Omental fat pad (tissue), 4 donors: ENCODE results near the genes CCDC184, H1-7, DDX23, RHEBL1 and DNAJC22.

DNA sequence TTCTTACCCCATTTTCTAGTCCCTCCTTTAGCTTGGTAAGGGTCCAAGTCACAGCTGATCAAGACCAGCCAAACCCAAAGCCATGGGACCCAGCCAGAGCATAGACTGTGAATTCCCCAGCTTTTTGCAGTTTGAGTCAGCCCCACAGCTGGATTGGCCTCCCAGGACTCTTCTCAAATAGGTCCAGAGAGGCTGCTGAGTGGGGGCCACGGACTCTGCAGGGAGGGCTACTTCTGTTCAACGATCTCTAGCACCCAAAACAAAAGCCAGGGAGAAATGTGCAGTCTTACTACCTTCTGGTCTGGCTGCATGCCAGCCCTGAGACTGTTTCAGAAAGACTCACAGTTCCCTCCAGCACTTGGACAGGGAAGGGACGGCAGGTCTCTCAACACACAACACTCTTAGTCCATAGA is 1.6 kb downstream of the VDR start:
- PRO-cap: no peak
- RAMPAGE, long total RNA, 4 experiments: no peak in any of the 4 experiments

- PRO-cap: no peak
- RAMPAGE, long total RNA, 4 experiments: no peak in any of the 4 experiments
These were observed 2.2 kb downstream of the TMEM106C start for GRCh38 chr12:47965575-47966015.

GRCh38 chr12:48183393-48184280 is at the start of gene CCDC184:
Gene CCDC184 (plus strand): TSS chr12:48183644.
- PRO-cap: no peak
- RAMPAGE, long total RNA, 4 experiments: no peak in any of the 4 experiments

GRCh38 chr12:48328813-48328980 is at the start of gene H1-7:
Gene H1-7 (plus strand): TSS chr12:48328980.
- PRO-cap: no peak
- RAMPAGE, long total RNA, 4 experiments: no peak in any of the 4 experiments

- PRO-cap: no peak
- RAMPAGE, long total RNA, 4 experiments: no peak in any of the 4 experiments
These were observed 11.0 kb upstream of the KANSL2 start for GRCh38 chr12:48692990-48693435.

DNA sequence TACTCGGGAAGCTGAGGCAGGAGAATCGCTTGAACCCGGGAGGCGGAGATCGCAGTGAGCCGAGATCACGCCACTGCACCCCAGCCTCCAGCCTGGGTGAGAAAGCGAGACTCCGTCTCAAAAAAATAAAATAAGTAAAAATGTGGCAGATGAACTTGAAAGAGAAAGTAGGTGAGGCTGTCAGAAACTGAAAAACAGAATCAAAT is 708 bp upstream of the CCNT1 start:
- PRO-cap: no peak
- RAMPAGE, long total RNA, 4 experiments: no peak in any of the 4 experiments

DNA sequence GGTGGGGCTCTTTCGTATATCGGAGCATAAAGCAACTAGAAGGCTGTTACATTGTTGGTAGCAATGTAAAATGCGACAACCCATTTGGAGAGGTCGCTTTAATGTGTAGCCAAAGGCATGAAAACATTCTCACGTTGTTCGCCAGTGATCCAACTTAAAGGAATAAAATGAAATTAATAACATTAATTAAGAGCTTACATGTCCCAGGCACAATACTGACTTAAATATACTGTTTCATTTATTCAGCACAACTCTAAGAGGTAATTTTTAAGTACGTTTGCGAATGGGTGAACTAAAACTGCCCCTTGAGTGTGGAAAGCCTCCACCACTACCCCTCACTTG is 982 bp upstream of the CCNT1 start:
- PRO-cap: no peak
- RAMPAGE, long total RNA, 4 experiments: no peak in any of the 4 experiments

DNA sequence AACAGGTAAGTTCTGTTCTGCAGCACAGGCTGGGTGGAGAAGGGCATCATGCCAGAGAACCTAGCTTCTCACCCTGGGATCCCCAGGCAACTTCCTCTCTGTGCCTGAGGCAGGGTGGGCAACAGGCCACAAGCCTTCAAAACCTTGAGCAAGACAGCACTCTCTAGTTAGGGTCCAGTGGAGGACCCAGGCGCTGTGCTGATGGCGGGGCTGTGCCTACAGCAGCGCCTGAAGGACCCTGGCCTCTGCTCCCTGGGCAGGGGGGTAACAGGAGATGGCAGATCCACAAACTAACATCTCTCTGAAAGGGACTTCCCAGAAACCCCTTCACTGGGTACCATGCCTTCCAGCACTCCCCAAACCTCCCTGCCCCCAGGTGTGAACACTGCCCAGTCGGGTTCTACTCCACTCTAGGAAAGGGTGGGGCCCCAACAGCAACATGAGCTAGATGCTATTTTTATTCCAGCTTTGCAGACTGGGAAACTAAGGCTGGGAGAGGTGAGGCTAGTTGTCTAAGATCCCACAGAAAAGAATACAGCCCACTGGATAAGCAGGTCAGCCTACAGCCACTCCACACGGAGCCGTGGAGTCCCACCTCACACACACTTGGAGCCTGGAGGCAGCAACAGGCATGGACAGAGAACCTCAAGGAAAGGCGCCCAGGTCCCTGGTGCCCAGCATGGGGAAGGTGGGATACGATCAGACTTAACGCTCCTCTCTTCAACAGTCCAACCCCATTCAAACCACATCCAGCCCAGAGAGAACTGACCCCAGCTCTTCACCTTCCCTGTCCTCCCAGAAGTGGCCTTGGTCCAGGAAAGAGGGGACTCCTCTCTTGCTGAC is 7.4 kb downstream of the ADCY6 start:
- PRO-cap: no peak
- RAMPAGE, long total RNA, 4 experiments: no peak in any of the 4 experiments

DNA sequence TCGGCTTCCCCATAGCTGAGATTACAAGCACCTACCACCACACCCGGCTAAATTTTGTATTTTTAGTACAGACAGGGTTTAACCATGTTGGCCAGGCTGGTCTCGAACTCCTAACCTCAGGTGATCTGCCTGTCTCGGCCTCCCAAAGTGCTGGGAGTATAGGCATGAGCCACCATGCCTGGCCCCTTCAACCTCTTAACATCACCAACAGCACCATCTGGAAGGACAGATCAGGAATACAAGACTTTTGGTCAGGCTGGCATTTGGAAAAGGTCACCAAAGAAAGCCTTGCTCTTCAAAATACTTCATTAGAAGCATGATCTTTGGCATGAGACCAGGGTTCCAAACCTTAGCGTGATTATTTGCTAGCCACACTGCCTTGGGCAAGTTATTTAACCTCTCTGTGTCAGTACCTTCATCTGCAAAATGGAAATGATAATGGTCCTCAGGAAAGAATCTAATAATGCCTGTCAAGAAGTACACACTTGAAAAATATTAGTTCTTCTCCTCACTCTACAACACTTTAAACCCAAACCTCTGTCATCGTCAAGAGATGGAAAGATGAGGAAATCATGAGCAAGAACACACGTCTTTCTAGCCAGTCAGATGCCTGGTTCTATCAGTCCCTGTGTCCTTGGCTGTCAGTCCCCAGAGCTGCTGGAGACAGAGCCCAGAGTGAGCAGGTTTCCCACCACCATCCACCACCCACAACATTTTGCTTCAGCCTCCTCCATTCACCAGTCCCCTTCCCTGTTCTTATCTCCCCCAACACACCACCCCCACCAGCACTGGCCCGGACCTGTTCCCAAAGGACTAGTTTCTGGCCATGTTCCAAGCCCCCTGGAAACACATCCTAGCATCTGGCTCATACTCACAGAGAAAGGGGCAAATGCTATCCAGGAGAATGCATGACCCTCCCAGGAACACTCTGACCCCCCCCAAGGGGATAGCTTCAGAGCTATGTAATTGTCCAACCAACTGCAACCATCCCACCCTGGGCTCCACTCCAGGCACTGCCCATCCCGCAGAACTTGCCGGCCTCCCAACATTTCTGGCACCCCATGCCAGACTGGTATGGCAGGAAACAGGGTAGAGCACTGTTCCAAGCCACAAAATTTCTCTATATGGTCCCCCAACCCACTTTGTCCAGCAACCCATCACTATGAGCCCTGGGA is 2.0 kb downstream of the ADCY6 start:
- PRO-cap: no peak
- RAMPAGE, long total RNA, 4 experiments: no peak in any of the 4 experiments

GRCh38 chr12:48828059-48829100 is 10.1 kb downstream of the CACNB3 start:
- PRO-cap: no peak
- RAMPAGE, long total RNA, 4 experiments: no peak in any of the 4 experiments

DNA sequence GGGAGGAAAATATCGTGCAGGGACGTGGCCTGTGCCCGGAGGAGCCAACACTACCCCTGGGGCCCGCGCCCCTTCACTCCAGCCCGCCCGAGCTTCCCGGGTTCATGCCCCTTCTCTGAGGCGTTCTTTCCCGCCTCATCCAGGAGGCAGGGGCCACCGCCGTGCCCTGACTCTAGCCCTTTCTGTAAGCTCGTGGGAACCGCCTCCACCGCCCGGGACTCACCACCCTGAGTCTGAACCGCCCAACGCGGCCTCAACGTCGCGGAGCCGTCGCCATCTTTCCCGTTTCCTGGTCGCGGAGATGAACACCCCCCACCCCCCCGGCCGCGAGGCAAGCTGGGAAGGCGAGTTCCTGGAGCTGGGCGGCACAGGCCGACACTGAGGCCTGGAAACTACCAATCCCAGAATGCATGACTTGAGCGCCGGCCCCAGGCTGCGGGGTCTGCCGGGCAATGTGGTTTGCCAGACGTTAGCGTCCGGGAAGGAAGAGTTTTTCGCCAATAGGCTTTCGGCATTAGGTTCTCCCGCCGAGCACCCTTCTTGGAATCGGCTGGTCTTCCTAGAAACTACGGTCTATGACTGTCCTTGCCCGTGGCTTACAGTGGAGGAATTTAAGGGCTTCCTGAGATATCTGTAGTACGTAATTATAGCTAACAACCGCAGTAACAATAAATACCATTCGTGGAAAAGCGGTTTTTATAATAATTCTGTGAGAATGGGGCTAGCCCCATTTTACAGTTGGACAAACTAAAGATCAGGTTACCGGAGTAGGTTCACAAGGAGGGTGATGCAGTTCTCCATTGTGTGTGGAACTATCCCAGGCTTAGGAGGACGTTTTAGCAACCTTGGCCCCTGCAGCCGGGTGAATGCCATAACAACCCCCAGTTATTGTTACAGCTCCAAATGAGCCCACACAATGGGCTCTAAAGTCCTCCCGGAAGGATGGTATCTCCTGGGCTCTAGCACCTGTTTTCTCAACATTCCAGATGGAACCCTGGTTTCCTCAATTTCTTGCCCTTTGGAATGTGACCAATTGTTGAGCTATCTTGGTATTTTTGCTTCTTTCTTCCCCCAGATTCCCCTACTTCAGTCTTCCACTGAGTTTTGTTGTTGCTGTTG is at the start of gene DDX23:
Gene DDX23 (minus strand): TSS at position 303 of the 1,119 bp plus-strand sequence.
- PRO-cap: unidirectional peak, minus-strand start at position 303 of the sequence
- RAMPAGE, long total RNA, 4 experiments: start-site peak on the minus strand in 4 of 4 experiments, centred at positions 281 to 296 of the sequence, 86 to 423 reads per replicate

DNA sequence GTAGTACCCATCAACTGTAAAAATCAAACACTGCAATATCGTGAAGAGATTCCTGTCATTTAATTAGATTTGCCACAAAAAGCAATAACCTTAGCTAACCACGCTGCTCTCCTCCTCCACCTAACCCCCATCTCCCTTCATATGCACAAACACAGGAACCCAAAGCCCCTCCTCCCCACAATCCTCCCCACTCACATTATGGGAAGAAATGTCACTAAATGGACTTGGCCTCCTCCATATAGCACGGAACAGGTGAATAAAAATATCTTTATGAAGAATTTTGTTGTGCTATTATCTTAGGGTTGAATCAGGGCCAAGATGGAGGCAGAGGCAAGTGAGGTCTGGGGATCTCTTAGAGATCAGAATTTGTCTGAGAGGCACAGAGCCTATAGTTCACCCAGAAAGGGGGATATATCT is 3.1 kb upstream of the DDN start:
- PRO-cap: no peak
- RAMPAGE, long total RNA, 4 experiments: no peak in any of the 4 experiments

DNA sequence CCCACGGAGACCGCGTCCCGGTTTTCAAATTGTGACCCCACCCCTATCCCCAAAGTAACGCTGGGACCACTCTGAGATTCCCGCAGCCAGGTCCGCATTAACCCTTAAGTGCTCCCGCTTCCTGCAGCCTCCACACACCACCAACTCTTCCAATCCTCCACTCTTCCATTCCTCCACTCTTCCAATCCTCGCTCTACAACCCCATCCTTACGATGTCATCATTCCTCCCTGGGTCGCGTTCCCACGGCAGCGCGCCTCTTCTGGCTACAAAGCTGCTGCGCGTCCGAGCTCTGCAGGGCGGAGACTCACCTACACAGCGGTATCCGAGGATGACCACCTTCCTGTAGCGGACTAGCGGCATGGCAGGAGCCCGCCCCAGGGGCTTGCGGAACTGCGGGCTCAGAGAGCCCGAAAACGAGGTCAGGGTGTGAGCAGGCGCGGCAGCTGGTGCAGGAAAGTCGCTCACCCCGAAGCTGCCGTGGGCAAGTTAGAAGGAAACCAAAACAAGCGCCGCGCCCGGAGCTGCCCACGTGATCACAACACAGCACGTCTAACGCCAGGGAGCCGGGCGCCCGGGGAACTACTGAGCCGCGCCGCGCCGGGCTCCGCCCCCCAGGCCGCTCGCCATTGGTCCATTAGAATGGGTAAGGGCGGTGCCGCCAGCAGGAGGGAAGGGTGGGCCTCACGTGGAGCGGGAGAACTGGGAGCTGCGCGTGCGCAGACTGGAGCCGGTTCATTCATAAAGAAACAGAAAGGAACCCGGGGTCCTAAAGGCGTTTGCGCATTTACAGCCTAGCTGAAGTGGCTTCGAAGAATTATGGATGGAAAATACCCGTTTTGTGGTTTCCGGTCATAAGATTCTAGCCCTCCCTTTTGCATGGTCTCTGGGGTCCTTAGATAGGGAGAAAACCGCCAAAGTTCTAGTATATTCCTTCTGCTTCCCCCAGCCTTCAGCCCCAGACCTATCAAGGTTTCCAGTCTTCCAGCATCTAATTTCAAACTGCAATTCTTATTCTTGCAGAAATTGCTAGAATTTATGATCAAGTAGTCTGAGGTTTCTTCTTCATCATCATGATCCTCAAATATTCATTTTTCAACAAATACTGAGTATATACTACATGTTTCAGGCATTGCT is at the start of gene RHEBL1:
Gene RHEBL1 (minus strand): TSS at position 555 of the 1,135 bp plus-strand sequence.
- PRO-cap: no peak
- RAMPAGE, long total RNA, 4 experiments: no peak in any of the 4 experiments

DNA sequence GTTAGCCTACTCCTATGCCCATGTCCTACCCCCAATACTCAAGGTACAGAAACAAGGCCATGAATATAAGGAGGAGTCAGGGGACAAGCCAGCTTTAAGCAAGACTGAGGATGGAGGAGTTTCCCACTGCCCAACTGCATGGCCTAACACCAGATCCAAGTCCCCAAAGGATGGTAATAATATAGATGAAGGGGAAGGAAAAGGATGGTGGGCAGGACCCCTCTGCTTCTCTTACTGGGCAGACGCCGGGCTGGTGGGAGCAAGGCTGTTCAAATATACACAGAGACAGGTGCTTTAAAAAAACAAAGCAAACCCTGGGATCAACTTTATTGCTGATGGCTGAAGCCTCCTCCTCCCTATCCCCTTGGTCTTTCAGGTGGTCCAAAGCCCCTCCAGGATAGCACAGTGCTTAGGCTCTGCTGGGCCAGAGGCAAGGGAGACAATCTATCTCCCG is 2.3 kb upstream of the DHH start:
- PRO-cap: no peak
- RAMPAGE, long total RNA, 4 experiments: no peak in any of the 4 experiments

DNA sequence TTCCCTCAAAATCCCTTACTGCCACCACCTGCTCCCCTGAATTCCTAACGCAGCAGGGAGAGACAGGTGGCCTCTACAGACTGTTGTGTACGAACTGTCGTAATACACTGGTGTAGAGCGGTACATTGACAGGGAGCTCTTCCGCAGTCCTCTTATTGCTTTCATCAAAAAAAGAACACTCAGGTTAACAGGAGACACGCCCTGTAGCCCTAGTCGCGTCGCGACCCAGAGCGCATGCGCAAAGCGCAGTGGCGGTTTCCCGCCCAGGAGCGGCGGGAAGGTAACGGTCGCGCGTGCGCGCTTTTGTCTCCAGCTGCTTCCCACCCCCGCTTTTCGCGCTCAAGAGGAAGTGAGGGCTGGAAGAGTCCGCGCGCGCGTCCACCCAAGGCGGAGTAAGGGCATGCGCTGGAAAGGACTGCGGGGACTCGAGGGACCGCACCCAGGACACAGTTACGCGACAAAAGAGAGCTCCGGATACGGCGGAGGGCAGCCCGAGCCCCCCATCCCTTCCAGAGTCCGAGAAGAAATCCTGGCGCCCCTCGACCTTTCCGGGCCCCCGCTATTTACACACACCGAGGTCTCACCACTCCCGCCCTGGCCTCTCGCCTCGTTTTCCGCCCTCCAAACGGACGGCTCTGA is 515 bp downstream of the TUBA1B start:
- PRO-cap: no peak
- RAMPAGE, long total RNA, 4 experiments: start-site peak on the plus strand in 1 of 4 experiments, centred at position 362 of the sequence, 13 reads per replicate

GRCh38 chr12:49138546-49139146 is 7.5 kb upstream of the TUBA1B start:
- PRO-cap: no peak
- RAMPAGE, long total RNA, 4 experiments: no peak in any of the 4 experiments

GRCh38 chr12:49184676-49185866 is 3.8 kb downstream of the TUBA1A start:
- PRO-cap: no peak
- RAMPAGE, long total RNA, 4 experiments: no peak in any of the 4 experiments

- PRO-cap: no peak
- RAMPAGE, long total RNA, 4 experiments: start-site peak on the plus strand in 1 of 4 experiments, at chr12:49293529-49293680 at its widest, 12 reads per replicate
These were observed 1.9 kb upstream of the PRPH start for GRCh38 chr12:49292708-49293815.

DNA sequence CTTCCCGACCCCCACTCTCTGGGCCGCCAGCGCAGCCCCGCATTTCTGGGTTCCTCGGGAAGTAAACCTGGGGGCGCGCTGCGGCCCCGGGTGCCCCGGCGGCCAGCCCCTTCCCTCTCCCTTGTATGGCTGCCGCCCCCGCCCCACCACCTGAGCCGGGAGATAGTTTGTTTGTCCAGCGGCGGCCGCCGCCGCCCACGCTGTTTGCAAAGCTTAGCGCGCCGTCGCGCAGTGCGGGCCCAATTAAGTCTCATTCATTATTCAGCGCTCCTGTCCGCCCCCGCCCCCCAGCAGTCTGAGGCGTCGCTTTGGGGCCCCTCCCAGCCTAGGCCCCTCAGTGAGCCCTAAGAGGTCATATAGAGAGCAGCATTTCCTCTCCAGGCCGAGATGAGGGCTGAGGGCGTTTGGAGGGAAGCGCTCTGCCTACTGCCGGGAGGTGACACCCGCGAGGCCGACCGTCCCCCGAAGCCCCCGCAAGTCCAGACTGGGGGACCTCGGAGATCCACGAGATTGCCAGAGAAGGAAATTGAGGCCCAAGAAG is at the start of gene DNAJC22:
Gene DNAJC22 (plus strand): TSS at position 337 of the 541 bp plus-strand sequence.
- PRO-cap: no peak
- RAMPAGE, long total RNA, 4 experiments: no peak in any of the 4 experiments

DNA sequence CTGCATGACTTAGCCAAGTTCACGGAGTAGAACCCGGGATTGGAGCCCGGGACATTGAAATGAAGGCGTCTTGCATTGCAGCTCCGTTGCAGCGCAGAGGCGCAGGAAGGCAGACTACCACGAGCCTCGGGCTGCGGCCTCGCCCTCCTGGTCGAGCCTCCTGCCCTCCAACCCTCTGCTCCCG is 297 bp downstream of the DNAJC22 start:
- PRO-cap: no peak
- RAMPAGE, long total RNA, 4 experiments: no peak in any of the 4 experiments